Left common carotid artery plus branches (tissue), 1 donor: ENCODE measurements around a stretch of chr6.

- PRO-cap: no peak
Measured at GRCh38 chr6:12310925-12311585, 20.9 kb downstream of the EDN1 start.

DNA sequence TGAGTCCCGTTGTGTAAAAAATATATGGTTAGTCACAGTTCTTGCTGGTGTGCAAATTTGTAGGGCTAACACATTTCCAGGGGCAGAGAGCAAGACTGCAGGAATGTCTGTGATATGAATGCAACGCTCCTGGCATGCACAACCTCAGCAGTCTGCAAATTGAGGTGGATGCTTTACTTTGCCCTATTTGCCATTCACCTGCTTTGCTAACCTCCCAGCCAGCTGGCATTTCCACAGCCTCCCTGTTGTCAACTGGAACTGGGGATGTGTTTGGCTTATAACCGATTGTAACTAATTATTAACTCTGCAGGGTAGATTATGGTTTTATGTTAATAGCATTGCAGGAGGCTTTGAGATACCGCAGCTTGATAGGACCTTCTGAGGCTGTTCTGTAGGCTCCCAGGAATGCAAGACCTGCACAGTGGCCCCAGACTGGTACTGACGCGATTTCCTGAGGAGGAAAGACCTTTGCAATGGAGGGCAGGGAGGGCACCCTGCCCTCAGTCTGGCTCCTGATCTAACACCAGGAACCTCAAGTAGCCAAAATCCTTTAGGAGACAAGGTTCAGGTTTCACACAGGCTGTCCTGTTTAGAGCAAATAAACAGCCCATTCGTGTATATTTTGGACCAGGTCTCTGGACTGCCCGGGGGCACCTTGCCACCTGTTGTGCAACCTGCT lies 53.4 kb downstream of the EDN1 start:
- PRO-cap: no peak

GRCh38 chr6:12483524-12484361 lies 193.6 kb downstream of the EDN1 start:
- PRO-cap: no peak

- PRO-cap: no peak
Measured at GRCh38 chr6:13260704-13261341, 67.5 kb downstream of the TBC1D7 start.

- PRO-cap: no peak
Measured at GRCh38 chr6:13354122-13355022, 26.0 kb upstream of the TBC1D7 start.

DNA sequence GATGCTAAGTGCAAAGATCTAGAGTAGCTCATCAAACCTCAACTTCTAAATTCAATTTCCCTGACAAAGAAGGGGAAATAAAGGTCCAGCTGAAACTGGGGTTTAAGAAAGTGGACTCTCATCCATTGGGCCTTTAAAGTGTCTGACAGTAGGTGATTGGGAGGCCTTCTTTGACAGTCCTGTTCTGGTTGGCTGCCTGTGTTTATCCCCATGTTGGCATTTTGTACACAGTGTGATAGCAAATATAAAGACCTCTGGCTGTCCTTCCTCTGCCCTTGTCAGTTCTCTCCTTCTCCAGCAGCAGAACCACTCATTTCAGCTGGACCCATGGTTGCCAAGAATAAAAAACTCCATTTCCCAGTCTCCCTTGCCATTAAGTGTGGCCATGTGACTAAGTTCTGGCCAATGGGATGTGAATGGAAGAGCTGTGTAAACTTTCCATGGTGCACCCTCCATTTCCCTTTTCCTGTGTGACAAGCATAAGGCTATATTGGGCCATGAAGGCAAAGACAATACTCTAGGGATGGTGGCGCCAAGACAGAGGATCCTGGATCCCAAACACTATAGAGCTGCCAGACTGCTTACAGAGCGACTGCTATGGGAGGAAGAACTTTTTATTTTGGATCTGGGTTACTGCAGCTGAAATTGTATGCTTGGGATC lies 78.4 kb upstream of the TBC1D7 start:
- PRO-cap: no peak

GRCh38 chr6:13452579-13453220 lies 34.7 kb downstream of the GFOD1 start:
- PRO-cap: no peak

DNA sequence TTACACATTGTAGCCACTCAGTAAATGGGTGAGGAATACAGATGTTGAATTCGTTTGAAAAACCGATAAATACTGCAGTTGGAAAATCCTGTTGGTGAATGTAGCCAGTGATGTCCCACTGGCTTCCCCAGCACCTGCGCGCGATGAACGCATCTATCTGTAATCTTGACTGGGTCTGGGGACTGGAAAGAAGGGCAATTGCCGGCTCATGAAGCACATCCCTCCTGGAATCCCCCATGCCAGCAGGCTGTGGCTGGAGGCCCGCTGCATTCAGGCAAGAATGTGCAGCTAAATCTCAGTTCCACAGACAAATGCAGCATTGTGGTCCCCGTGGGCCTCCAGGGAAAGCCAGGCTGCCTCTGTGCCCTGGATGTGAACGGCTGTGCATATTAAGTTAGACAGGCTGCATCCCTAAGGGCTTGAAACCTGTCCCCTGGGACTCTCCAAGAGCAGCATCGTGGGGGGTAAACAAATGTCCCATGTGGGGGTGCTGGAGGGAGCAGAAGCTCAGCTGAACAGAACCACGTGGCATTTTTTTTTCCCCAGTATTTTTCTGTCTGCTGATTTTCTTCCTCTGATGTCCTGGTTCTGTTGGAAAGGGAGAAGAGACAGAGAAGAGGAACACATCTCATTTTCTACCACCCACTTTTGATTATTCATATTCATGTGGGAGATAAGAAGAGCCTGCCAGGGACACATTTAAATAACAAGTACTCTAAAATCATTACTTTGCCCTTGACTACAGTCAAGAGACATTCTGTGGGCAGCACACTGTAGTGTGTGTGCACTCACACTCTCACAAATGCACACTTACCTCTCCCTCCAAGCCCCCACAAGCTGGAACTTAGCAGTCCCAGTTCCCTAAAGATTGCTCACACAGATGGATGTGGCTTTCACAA lies 17.1 kb downstream of the GFOD1 start:
- PRO-cap: no peak

DNA sequence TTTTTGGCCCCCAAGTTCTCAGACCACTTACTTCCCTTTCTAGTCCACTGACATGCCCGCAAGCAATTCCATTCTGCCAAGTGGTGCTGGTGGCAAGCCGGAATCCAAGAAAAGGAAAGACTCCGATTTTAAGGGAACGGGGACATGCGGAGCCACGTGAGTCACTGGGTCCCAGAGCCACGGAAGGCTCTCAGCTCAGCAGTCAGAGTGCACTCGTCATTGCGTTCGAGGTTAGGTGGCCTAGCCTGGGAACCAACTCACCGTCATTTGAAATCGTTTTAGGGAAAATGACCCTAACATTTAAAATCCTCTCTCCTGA lies 738 bp upstream of the SIRT5 start:
- PRO-cap: no peak

DNA sequence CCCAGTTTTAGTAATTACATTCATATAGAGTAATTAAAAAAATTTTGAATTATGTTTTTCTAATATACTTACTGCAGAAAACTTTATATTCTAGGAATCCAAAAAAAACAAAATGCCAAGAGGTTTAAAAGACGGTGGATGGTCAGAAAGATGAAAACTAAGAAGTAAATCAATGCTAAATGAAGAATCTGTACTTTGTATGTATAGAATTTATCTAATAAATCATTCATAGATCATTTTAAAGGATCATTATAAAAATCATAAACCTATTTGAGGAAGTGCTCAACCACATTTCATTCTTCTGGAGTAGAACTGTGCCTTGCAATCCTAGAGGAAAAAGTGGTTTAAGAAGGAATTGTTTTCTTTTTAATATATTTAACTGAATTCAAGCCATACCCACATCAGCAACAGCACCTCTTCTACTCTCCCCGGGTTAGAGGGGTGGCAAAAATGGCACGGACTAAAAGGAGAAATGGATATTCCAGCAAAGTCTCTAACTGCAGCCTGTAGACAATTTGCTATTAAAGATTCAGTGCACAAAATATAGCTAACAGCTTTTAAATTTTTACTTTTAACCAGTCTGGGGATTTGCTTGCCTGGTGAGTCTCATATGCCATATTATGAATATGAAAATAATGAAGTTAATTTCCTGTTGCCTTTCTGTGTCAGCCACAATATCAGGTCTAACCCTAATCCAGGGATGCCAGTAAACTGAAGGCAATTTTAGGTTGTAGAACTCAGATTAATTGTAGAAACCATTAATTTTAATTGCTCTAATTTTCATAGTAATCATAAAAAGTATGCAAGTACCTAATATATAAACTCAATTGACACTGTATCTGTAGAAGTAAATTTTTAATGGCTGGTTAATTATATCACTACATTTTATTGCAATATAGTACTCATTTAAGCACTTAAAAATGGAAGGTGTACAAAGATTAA lies 5.8 kb downstream of the NOL7 start:
- PRO-cap: no peak

DNA sequence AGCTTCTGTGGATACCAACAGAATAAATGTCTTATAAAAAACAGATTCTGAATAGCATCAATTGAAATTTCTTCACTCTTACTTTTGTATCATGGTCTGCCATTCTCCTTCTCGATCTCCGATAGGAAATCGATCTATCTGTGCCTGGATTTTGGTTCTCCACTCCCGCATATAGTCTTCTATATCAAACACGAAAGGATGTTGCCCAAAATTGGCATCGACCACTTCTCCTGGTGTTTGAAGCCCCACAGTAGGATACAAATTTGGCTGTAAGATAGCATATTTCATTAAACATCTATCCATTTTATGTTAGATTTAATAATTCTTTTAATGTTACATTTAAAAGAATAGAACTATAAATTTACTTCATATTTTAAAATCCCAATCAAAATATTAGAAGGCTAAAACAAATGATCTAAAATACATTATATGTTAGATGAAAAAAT lies 29.4 kb downstream of the NOL7 start:
- PRO-cap: no peak

DNA sequence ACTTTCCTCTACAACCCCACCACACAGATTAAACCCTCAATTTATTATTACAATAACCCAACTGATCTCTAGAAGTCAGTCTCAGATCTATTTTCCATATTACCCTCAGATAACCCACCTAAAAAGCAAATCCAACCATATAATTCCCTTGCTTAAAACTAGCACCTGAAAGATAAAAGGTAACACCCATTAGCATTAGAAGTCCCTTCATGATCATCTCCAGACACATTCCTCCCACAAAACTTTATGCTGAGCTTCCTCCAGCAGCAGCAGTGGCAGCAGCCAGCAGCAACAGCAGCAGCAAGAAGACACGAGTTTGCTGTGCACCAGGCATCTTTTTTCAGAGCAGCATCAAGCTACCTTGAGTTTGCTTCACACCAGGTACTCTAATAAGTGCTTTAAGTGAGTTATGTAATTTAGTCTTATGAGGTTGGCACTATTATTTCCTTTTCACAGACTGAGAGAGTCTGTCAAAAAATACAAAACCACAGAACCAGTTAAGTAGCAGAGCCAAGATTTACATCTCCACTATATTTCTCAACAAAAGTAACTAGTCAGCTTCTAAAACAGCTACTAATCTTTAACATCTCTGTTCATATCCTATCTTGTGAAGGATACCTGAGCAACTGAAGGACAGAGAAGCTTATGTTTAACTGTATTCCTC lies 23.8 kb downstream of the RANBP9 start:
- PRO-cap: no peak

GRCh38 chr6:13708930-13709515 lies 2.6 kb downstream of the RANBP9 start:
- PRO-cap: no peak

GRCh38 chr6:13798692-13799319 lies 15.6 kb downstream of the MCUR1 start:
- PRO-cap: no peak

DNA sequence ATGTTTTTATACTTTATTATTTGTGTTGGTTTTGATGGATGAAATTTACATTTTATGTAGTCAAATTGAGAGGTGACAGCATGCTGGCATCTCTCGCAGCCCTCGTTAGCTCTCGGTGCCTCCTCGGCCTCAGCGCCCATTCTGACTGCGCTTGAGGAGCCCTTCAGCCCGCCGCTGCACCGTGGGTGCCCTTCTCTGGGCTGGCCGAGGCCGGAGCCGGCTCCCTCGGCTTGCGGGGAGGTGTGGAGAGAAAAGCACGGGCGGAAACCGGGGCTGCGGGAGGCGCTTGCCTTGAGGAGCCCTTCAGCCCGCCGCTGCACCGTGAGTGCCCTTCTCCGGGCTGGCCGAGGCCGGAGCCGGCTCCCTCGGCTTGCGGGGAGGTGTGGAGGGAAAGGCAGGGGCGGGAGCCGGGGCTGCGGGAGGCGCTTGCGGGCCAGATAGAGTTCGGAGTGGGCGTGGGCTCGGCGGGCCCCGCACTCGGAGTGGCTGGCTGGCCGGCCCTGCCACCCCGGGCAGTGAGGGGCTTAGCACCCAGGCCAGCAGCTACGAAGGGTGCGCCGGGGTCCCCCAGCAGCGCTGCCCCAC lies 45.5 kb upstream of the MCUR1 start:
- PRO-cap: no peak

DNA sequence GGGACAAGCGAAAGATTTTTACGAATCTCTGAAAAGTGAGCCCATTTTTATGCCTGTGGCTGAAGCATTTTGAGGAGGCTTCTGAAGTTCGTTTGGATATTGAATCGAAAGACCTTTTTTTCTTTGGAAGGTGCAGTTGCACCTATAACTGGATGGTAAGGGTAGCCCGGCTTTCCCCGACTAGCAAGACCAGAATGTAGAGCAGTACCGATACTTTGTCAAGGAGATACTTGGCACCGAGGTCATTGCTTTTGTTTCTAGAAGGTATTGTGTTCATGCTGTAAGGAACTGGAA lies 637 bp downstream of the RNF182 start:
- PRO-cap: no peak

DNA sequence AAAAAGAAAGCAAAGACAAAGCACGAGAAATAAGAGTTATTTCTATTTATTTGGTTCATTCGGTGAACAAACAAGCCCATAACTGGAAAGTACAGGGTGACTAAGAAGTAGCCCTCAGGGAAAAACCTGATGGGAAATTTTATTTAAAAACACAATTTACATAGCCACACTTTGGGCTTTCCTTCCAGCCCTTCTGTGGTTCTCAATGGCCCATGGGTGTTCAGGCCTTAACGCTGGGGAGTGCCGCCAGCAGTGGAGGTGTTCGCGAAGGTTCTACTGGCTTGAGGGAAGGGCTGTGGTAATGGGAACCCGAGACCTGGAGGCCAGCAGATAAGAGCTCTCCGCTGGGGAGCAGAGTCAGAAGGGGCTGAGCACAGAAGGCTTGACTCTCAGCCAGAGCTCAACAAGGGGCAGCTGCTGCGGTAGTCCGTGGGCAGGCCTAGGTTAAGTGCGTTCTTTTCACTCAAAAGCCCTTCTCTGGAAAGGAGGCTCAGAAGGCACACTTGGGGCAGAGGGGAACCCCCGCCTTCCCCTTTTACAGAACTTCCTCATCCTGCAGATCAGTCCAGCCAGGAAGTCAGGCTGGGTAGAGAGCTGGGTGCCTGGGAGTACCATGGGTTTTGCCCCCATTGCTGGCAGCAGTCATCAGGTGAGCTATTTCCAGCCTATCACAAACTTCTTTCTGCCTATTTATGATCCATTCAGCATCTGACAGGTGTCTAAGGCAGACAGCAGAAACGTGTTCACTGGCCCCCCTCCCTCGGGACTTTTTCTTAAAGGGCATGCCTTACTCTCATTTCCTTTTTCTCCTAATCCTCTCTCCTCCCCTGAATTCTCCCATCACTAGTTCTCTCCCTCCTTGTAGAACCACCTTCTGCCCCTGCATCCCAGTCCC lies 8.7 kb upstream of the CD83 start:
- PRO-cap: no peak

DNA sequence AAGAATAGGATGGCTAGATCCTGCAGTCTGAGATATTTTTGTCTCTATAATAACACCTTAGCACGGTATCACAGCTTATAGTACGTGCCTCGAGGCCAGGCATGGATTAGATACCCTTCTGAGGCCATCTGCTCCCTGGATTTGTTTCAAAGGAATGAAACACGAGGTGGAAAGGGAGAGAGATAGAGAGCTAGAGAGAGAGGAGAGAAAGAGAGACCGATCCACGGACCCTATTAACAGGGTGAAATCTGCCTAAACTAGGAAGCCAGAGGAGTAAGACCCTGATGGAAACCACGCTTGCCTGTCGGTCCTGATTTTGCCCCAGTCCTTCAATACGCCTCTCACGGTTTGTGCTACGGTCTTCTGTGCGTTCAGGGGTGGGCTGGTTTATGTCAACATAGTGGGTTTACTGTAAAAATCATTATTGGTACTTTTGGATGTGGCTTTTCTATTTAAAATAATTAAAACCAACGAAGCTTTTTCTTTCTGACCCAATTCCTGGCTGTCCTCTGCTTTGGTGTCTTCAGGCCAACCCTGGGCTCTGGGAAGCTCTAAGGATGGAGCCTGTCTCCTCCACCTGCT lies 92.6 kb downstream of the CD83 start:
- PRO-cap: no peak

- PRO-cap: no peak
Measured at GRCh38 chr6:14211522-14212248, 94.1 kb downstream of the CD83 start.

DNA sequence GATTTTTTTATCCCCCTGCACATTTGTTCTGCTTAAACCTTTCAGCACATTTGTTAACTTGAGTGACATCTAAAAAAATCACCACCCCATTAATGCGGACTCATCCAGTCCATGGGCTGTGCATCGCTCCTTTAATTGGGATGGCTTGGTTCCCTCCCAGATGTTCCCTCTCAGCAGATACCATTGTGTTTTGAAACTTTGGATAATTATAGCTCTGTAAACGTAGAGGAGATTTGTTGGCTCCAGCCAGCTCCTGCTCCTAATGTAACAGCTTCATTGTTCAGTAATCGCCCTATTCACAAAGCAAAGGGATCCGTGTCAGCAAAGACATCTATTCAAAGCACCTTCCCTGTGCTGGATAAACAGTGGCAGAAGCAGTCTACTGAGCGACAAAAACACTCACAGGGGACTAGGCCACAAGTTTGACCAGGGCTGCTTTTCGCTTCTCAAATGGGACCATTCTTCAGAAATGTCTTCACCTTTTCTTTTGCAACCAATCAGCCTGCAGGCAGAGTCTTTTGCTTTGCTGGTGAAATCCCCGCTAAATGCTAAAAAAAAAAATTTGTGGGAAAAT lies 323.9 kb downstream of the CD83 start:
- PRO-cap: no peak